Camera-type eye (tissue), 1 donor: ENCODE data around the genes ZNF626, ZNF85, ZNF208, ZNF91 and ZNF675.

DNA sequence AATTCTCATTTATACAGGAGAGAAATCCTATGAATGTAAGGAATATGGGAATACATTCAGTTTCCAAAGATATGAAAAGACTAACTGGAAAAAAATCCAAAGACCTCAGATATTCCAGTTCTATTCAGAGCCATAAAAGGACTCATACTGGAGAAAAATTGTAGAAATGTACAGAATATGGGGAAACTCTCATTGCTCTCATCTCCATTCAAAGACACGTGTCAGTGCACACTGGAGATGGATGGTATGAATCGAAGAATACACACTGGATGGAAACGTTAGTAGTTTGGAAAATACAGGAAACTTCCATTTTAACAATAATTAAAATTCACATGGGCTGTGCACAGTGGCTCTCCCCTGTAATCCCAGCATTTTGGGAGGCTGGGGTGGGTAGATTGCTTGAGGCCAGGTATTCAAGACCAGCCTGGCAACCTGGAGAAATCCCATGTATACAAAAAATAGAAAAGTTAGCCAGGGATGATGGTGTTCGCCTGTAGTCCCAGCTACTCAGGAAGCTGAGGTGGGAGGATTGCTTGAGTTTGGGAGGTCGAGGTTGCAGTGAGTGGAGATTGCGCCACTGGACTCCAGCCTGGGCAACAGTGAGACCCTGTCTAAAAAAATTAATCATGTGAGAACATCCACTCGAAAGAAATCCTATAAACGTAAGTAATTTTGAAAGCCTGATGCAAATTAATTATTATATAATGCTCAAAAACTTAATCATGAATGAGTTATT is 12.7 kb downstream of the ZNF101 start:
- RAMPAGE, long total RNA = no peak

GRCh38 chr19:20051668-20053014 is 12.8 kb upstream of the ZNF682 start:
- RAMPAGE, long total RNA = no peak

DNA sequence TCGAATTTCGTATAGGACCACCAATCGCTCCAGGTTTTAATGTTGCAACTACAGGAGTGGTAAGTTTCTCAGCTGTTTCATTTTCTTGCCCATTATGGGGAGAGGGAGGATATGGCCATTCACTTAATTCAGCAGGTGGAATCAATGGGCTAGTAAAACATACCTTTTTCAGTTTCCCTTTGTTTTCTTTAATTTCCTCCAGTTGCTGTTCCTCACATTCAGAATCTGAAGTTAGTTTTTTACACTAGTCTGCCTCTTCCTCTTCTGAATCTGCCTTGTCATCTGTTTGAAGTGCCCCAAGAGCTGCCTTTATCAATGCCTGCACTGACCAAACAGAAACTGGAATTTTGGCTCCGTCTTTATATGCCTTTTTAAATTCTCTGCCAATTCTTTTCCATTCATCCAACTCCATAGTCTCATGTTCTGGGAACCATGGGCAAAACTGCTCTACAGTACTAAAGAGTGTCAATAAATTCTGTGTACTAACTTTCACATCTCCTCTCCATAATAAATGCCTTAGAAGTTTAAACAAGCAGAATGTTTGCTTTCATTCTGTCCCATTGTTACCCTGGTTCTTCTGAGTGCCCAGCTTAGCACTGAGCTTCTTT is 154.1 kb downstream of the ZNF486 start:
- RAMPAGE, long total RNA = no peak

DNA sequence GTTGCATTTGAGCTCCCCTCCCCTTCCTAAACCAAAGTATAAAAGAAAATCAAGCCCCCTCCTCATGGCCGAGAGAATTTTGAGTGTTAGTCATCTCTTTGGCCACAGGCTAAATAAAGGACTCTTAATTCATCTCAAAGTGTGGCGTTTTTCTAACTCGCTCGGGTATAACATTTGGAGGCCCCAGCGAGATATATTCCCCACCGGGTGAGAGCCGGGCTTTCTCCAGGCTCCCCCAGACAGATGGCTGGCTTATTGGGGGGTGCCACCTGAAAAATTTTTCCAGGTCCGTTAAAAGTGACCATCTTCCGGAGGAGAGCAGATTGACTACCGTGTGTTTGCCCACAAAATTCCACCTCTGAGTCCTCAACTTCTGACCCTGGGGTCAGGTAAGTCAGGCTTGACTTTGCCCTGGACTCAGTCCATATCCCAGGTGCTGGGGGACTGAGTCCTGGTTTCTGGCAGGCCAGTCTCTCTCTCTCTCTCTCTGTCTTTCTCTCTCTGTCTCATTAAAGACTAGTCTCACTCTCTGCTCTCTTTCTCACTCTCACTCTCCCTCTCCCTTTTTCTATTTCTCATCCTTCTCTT is 195.5 kb downstream of the ZNF486 start:
- RAMPAGE, long total RNA = no peak

GRCh38 chr19:20423180-20424192 is 142.1 kb downstream of the ZNF737 start:
- RAMPAGE, long total RNA = no peak

DNA sequence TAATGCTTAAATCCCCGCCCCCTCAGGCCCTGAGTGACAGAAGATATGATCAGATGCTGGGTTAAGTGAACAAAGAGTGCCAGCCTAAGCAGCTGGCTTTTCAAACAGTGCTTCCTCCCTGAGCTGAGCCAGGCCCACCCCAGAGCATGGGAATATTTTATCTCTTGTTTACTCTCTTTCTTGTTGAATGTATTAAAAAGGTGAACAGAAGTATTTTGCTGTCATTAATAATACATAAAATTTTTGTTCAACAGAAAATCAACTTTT is 221 bp upstream of the ZNF737 start:
- RAMPAGE, long total RNA = no peak

GRCh38 chr19:20660931-20661957 is at the start of gene ZNF626:
ZNF626 (minus strand) TSS chr19:20661571.
- RAMPAGE, long total RNA = start-site peak on the minus strand at chr19:20661537-20661571, 180 reads

GRCh38 chr19:20922816-20923926 is at the start of gene ZNF85:
ZNF85 (plus strand) TSS chr19:20923251.
- RAMPAGE, long total RNA = no peak

DNA sequence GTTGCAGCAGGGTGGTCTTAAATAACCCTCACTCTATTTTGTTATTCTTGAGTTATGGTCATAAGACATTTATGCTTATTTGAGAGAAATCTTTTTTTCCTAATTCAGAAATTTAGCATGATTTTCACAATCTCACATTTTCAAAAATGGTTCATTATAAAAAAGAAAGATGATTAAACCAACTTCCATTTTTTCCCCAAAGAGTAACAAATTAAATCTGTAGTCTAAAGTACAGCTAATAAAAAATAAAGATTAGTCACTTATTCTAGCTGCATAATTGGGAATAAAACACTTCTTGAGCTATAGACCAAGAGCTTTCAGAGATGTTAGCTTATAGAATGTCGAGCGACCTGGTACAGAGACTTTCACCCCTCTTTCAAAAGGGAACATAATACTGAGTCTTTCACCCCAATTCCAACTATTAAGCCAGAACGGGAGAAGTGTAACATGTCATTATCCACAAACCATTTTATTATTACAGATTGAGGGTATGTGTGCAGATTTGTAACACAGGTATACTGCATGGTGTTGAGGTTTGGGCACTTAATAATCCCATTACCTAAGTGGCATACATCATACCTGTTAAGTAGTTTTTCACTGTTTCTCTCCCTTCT is 46.7 kb downstream of the ZNF708 start:
- RAMPAGE, long total RNA = no peak

GRCh38 chr19:22010443-22011362 is at the start of gene ZNF208:
ZNF208 (minus strand) TSS chr19:22010943.
- RAMPAGE, long total RNA = no peak

GRCh38 chr19:23074782-23075933 is 41.7 kb upstream of the ZNF730 start:
- RAMPAGE, long total RNA = no peak

GRCh38 chr19:23274296-23274453 is 24.0 kb upstream of the ZNF724 start:
- RAMPAGE, long total RNA = no peak

DNA sequence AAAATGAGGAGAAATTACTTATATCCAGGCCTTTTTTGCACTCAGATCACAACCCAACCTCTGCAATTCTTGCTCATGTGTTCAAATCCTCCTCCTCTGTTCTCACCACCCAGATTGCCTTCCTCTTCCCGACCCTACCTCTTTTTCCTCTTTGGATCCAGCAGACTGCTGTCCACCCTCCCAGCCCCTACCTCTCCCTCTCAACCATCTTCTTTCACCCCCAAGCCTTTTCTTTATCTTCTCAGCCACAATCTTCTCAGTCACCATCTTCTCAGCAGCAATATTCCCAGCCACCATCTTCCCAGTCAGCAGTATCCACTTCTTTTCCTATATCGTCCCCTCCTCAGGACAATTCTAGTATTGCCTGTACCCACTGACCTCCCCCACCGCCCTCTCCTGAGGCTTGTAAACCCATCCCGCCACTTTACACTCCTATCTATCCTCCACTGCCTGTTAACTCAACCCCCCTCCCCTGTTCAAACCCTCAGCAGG is 49.8 kb downstream of the ZNF91 start:
- RAMPAGE, long total RNA = no peak

GRCh38 chr19:23394794-23395841 is at the start of gene ZNF91:
ZNF91 (minus strand) TSS chr19:23395471.
- RAMPAGE, long total RNA = start-site peak on the minus strand at chr19:23395433-23395458, 147 reads

DNA sequence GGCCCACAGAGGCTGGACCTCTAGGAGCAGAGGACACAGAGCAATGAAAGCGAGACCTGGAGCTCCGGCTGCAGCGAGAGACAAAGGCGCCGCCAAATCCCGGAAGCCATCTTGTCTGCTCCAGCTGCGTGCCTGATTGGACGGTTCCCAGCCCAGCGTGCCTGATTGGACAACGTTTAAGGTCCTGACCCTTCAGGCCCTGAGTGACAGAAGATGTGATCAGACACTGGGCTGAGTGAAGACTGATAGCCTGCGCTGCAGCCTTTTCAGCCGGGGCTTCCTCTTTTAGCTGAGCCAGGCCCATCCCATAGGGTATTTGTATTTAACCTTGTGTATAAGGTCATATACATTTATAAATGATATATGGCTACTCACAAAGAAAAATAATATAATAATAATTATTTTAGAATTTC is at the start of gene ZNF675:
TSS of gene ZNF675 (minus strand) at position 117 of the 413 bp plus-strand sequence.
- RAMPAGE, long total RNA = start-site peak on the minus strand centred at position 89 of the sequence, 39 bp wide, 55 reads

GRCh38 chr19:23698685-23699847 is 12.1 kb upstream of the ZNF675 start:
- RAMPAGE, long total RNA = no peak

GRCh38 chr19:27657391-27657619 is 1555.6 kb downstream of the UQCRFS1 start:
- RAMPAGE, long total RNA = no peak

DNA sequence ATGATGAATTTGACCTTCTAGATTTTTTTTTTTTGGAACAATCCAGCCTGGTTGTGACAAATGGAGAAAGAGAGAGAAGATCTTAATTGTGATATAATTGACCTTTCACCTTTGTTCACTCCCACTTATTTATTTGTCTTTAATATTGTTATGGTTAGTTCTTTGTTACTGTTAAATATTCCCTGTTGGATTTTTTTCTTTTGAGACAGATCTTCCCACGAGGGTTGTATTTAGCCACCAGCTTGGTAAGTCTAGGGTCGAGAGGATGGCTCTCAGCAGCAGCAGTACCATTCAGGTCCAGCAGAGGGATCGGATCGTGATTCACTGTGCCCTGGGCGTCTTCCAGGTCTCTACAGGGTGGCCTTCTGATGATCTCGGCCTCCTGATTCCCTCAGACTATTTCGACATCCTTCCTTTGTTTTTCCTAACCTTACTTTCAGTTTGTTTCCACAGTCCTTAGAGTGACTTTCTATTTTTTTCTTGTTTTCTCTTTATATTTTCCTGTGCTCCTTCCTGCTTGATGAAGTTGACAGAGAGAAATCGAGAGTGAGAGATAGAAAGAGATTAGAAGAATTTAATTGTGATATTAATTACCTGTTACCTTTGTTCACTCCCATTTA is 1437.0 kb downstream of the UQCRFS1 start:
- RAMPAGE, long total RNA = no peak

GRCh38 chr19:28508521-28509249 is 704.3 kb downstream of the UQCRFS1 start:
- RAMPAGE, long total RNA = no peak

GRCh38 chr19:28534795-28535853 is 677.8 kb downstream of the UQCRFS1 start:
- RAMPAGE, long total RNA = no peak